OVCAR3 (cell line): ENCODE measurements around a stretch of chr6.

- RRBS, result no CpG with 5 or more reads among the region's 9 CpGs
Measured at GRCh38 chr6:170235022-170235531, 55.8 kb downstream of the DLL1 start.

DNA sequence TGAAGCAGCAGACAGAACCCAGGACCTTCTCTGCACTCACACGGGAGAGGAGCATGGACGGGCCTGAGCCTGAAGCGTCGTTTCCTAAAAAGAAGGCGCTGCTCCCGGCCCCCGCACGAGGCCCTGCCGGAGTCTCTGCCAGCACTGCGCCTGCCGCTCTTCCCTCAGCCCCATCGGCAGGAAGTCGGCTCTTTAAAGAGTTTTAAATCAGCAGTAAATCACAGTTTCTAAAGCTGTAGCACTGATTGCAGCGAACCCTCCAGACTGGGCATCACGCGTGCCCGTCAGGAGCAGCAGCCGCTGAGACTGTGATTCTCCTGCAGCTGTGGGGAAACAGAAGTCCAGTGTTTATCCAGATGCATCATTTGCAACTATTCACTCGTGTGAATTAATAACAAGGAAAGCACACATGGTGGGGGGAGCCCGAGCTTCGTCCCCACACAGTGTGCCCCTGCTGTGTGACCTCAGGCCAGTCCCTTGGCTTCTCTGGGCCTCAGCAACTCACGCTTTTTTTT lies 28.4 kb downstream of the DLL1 start:
- RRBS, result no CpG with 5 or more reads among the region's 22 CpGs

GRCh38 chr6:170288794-170289505 lies 1.9 kb downstream of the DLL1 start:
- RRBS, result 14% methylated on average over 5 of the region's 58 CpGs

DNA sequence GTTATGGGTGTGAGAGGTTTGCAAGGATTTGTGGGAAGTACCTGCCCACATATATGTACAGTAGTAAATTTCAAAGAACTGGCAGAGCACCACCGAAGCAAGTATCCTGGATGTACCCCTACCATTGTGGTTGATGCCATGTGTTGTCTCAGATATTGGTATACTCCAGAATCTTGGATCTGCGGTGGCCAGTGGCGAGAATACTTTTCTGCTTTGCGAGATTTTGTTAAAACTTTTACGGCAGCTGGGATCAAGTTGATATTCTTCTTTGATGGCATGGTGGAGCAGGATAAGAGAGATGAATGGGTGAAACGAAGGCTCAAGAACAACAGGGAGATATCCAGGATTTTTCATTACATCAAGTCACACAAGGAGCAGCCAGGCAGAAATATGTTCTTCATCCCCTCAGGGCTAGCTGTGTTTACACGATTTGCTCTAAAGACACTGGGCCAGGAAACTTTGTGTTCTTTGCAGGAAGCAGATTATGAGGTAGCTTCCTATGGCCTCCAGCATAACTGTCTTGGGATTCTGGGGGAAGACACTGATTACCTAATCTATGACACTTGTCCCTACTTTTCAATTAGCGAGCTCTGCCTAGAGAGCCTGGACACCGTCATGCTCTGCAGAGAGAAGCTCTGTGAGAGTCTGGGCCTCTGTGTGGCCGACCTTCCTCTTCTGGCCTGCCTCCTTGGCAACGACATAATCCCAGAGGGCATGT lies 11.0 kb downstream of the FAM120B start:
- RRBS, result no CpG with 5 or more reads among the region's 11 CpGs

- RRBS, result no CpG with 5 or more reads among the region's 27 CpGs
Measured at GRCh38 chr6:170376128-170377012, 69.8 kb downstream of the FAM120B start.